ENCODE measurements around a stretch of chr13.

DNA sequence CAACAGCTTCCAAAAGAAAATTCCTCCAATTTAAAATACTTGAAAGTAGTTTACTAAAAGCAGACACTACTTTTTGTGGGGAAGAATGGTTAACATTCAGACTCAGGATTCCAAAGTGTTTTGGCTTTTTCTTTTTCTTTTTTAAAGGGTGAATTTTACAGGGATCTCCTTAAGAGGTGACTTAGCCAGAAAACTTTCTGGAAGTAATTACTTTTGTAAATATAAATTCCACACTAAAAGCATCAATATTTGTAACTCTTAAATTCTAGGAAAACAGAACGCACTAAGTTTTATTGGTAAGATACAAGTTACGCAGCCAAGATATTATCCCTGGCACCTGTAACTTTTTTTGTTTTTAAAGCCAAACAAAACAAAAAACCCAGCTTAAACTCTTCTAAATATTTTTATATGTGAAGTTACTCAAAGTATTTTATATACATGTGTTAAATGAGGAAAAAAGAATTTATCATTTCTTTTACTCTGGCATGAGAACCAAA is 25.2 kb downstream of the ANKRD10 start:
- PRO-cap, result no peak
- CAGE, long polyA plus RNA, result no peak

DNA sequence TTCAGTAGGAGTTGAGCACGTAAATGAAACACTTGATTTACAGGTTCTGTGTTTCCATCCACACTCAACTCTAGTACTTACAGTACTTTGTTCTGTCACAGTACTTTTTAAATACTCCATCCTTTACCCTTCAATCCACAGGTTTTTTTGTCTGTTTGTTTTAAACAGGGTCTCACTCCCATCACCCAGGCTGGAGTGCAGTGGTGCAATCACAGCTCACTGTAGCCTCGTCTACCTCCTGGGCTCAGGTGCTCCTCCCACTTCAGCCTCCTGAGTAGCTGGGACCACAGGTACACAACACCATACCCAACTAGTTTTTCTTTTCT is 16.5 kb downstream of the ANKRD10 start:
- PRO-cap, result no peak
- CAGE, long polyA plus RNA, result no peak

DNA sequence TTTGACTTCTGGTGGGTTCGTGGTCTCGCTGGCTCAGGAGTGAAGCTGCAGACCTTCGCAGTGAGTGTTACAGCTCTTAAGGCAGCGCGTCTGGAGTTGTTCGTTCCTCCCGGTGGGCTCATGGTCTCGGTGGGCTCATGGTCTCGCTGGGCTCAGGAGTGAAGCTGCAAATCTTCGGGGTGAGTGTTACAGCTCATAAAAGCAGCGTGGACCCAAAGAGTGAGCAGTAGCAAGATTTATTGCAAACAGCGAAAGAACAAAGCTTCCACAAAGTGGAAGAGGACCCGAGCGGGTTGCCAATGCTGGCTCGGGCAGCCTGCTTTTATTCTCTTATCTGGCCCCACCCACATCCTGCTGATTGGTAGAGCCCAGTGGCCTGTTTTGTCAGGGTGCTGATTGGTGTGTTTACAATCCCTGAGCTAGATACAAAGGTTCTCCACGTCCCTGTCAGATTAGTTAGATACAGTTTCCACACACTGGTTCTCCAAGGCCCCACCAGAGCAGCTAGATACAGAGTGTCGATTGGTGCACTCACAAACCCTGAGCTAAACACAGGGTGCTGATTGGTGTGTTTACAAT is 31.9 kb upstream of the ARHGEF7 start:
- PRO-cap, result no peak
- CAGE, long polyA plus RNA, result no peak

DNA sequence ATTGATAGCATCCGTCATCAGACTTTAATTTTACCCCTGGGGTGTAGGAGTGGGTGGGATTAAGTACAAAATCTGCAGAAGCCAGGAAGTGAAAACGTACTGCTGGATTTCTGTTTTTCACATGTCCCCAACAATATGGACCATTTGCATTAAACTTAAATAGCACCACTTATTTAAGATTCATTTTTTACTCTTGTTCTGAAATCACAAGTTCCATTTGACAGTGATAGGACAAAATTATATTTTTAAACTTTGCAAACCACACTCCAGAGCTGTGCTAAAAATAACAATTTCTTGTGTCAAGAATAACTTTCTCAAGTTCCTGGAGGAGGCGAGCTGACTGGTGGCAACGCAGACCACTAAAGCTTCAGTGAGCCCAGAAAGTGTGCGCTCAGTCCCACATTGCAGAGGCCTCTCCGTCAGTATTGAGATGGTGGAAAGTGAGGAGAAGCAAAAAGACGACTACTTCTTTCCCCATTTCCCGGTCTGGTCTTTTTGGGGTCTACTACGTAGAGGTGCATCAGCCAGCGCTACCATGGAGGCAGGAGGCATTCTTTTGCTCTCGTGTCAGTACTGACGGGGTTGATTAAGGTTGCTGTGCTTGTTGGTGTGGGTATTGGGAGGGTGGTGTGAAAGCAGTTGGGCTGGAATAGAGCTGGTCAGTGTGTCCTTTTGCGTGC is 71.5 kb downstream of the ARHGEF7 start:
- PRO-cap, result no peak
- CAGE, long polyA plus RNA, result no peak

GRCh38 chr13:111202750-111203252 is 87.7 kb downstream of the ARHGEF7 start:
- PRO-cap, result no peak
- CAGE, long polyA plus RNA, result no peak

DNA sequence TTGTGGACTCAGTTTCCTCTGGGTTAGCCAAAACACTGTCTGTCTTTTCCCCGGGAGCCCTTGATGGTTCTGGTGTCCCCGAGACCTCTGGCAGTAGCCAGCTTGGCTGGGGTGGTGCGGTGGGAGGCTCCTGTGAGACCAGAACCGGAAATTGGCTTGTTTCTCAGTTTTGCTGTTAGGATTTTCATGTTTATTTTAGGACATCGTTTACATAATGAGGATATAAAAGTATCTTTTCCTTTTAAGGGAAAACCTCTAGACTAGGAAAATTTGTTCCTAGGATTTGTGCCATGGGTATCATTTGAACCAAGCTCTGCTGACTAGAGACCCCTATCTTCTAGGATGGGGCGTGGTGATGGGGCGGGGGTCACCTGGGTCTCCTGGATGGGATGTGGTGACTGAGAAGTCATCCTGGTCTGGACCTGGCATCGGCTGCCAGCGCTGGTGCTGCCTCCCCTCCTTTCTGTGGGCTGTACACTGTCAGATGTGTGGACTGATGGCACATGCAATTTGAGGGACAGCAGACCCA is 48.1 kb upstream of the TEX29 start:
- PRO-cap, result no peak
- CAGE, long polyA plus RNA, result no peak

DNA sequence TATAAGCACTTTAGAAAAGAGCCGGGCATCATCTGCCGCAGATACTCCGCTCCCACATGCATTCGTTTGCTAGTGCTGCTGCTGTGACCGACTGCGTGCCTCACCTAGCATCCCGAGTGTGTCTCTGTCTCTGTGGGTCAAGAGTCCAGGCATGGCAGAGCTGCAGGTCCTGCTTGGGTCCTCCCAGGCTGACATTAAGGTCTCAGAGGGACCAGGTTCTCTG is 7.9 kb upstream of the TEX29 start:
- PRO-cap, result no peak
- CAGE, long polyA plus RNA, result no peak

- PRO-cap, result no peak
- CAGE, long polyA plus RNA, result no peak
Measured at GRCh38 chr13:111344559-111345384, 24.3 kb downstream of the TEX29 start.

- PRO-cap, result no peak
- CAGE, long polyA plus RNA, result no peak
Measured at GRCh38 chr13:111483272-111483803, 162.9 kb downstream of the TEX29 start.

GRCh38 chr13:111553089-111553325 is 232.6 kb downstream of the TEX29 start:
- PRO-cap, result no peak
- CAGE, long polyA plus RNA, result no peak

- PRO-cap, result no peak
- CAGE, long polyA plus RNA, result no peak
Measured at GRCh38 chr13:111614538-111615110, 294.2 kb downstream of the TEX29 start.

DNA sequence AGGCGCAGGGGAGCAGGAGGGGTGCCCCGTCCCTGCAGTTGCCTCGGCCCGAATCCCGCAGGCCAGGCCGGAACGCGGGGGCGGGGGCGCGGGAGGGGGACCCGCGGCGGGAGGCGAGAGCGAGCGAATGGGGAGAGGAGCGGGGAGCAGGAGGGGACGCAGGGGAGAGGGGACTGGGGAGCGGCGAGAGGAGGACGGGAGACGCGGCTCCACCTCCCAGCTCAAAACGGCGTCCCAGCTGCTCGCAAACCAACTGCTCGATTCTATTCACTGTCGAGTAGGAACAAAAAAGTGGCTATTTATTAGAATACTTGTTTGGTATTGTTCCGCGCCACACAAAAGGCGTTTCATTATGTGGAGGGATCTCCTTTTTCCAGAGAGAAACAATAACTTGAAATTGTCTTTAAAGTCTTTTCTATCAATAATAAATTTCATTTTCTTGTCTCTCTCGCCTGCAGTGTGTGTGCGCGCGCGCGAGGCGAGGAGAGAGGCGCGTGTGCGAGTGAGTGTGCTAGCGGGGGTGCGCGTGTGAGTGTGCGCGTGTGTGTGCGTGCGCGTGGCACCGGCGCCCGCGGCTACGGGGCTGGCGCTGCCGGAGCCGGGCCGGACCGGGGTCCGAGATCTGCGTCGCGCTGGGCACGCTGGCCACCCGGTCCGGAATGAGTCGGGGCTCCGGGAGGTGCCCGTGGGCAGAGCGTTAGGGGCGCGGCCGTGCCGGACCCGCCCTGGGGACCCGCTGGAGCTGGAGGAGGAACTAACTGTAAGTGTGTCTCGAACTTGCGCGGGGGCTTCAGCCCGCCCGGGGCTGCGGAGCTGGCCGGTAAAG is 10.5 kb upstream of the SOX1 start:
- PRO-cap, result no peak
- CAGE, long polyA plus RNA, result no peak

GRCh38 chr13:112067748-112068342 is 896 bp downstream of the SOX1 start:
- PRO-cap, result no peak
- CAGE, long polyA plus RNA, result no peak

DNA sequence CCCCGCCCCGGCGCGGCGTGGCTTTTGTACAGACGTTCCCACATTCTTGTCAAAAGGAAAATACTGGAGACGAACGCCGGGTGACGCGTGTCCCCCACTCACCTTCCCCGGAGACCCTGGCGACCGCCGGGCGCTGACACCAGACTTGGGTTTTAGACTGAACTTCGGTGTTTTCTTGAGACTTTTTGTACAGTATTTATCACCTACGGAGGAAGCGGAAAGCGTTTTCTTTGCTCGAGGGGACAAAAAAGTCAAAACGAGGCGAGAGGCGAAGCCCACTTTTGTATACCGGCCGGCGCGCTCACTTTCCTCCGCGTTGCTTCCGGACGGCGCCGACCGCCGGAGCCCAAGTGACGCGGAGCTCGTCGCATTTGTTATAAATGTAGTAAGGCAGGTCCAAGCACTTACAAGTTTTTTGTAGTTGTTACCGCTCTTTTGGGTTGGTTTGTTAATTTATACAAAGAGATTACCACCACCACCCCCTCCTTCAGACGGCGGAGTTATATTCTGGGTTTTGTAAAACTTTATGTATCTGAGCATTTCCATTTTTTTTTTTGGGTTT is 2.0 kb downstream of the SOX1 start:
- PRO-cap, result no peak
- CAGE, long polyA plus RNA, result no peak

- PRO-cap, result no peak
- CAGE, long polyA plus RNA, result no peak
Measured at GRCh38 chr13:112228244-112228478, 148.0 kb upstream of the SPACA7 start.

GRCh38 chr13:112229462-112229974 is 146.6 kb upstream of the SPACA7 start:
- PRO-cap, result no peak
- CAGE, long polyA plus RNA, result no peak

GRCh38 chr13:112537863-112539009 is 49.7 kb downstream of the TUBGCP3 start:
- PRO-cap, result no peak
- CAGE, long polyA plus RNA, result no peak

- PRO-cap, result no peak
- CAGE, long polyA plus RNA, result no peak
Measured at GRCh38 chr13:112588404-112589268, 683 bp upstream of the TUBGCP3 start.

DNA sequence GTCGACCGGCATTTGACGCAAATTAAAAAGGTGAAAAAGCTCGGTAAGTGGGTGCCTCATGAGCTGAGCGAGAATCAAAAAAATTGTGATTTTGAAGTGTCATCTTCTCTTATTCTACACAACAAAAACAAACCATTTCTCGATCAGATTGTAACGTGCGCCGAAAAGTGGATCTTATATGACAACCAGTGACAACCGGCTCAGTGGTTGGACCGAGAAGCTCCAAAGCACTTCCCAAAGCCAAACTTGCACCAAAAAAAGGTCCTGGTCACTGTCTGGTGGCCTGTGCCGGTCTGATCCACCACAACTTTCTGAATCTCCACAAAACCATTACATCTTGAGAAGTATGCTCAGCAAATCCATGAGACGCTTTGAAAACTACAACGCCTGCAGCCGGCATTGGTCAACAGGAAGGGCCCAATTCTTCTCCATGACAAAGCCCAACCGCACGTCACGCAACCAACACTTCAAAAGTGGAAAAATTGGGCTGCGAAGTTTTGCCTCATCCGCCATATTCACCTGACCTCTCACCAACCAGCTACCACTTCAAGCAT is 17.8 kb downstream of the ATP11A start:
- PRO-cap, result no peak
- CAGE, long polyA plus RNA, result no peak

DNA sequence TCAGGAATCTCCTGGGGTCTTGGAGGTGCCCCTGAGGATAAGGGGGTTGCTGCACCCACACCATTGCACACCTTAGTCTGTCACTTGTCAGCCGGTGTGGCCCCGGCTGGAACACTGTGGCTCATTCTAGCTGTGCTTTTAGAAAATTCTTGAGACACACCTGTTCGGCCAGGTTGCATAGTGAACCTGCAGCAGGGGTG is 71.8 kb downstream of the ATP11A start:
- PRO-cap, result no peak
- CAGE, long polyA plus RNA, result no peak